ENCODE results near the genes NBPF11, H4C15 and MTMR11.

DNA sequence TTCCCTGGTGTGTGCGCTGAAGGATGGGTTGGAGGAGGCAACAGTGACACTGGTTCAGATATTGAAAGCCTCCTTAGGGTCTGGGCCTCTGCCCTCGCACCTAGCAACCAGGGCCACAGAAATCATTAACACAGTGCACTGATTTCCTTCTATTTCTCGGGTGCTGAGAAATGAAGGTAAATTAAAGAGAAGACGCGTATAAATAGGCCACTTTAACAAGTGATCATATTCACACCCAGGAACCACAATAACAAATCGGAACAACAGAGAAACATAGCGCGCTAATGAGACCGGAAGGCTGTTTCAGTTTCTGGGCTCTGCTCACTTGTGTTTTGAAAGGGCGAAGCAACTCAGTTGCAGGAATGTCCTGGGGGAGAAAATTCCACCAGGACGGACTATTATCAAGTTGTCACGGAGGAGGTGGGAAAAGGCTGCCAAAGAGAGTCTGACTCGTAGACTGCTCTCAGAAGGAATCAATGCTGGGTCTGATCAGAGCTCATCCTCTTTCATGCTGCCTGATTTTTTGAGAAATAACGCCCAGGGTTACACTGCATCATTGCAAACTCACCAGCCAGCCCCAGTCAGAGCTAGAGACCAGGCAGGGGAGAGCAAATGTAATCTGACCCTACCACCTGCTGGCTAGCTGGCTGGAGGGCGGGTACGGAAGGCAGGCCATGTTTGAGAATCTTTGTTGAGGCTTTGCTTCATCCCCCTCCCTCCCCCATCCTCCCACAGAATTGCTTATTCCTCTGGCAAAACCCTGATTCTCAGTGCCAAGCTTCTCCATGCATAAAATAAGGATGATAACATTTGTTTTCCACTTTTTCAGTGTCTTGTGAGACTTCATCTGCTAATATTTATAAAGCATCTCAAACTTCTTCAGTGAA is 36.5 kb upstream of the BCL9 start:
- PRO-cap = no peak
- RAMPAGE, long total RNA, 2 experiments = no peak in any of the 2 experiments

DNA sequence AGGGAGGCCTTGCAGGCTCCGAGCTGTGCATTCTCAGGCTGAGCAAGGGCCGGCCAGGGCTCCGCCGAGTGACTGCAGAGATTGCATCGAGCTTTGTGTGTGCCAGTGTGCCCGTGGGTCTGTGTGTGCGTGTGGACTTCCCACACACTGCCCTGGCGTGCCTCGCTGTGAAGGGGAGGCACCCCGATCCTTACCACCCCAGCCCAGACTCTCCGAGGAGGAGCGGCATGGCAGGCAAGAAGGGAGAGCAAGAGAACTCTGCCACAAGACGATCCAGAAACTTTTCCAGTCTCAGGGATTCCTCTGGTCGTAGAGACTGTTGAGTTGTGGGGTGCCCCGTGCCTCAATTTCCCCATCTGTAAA is 717 bp downstream of the BCL9 start:
- PRO-cap = unidirectional peak, minus-strand start at position 74 of the sequence
- RAMPAGE, long total RNA, 2 experiments = no peak in any of the 2 experiments

DNA sequence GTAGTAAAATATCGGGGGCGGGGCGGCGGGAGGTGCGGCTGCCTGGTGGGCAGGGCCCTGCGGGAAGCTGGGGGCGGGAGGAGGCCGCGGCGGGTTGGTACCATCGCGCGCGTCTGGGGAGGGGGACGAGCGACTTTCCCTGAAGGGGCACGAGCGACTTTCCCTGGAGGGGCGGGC is 58.3 kb downstream of the BCL9 start:
- PRO-cap = bidirectional peak, plus-strand start at position 65 of the sequence, minus-strand start outside the sequence
- RAMPAGE, long total RNA, 2 experiments = no peak in any of the 2 experiments

- PRO-cap = no peak
- RAMPAGE, long total RNA, 2 experiments = no peak in any of the 2 experiments
These were observed 29.7 kb upstream of the ACP6 start for GRCh38 chr1:147700024-147700347.

- PRO-cap = no peak
- RAMPAGE, long total RNA, 2 experiments = no peak in any of the 2 experiments
These were observed 729 bp downstream of the NBPF11 start for GRCh38 chr1:148151307-148151797.

DNA sequence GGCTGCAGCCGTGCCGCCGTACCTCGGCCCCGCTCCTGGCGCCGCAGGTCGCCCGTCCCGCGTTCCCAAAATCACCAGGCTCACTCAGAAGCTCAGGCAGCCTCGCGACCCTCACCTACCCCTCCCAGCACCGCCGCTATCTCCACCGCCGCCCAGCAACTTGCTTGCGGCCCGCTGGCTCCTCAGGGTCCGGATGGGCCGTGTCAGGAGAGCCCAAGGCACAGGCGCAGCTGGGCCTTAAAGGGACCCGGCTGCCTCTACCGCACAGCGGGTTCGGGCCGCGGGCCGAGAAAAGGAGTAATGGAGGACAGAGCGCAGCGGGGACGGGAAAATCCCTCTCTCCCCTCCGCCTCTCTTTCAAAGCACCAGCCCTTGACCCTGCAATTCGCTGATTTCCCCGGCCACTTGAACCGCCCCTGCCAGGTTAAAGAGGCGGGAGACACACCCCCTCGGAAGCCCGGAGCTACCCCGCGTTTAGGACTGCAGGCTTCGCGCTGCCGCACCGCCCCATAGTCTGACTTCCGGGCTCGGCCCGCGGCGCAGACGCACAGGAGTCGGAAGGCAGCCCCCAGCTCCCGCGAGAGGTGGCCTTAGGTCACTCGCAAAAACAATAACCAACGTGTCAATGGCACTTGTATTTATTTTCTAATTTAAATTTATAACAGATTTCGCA is at the start of gene NBPF11:
Gene NBPF11 (minus strand): TSS at position 484 of the 673 bp plus-strand sequence.
- PRO-cap = unidirectional peak, minus-strand start at position 162 of the sequence; unidirectional peak, minus-strand start at position 482 of the sequence
- RAMPAGE, long total RNA, 2 experiments = start-site peak on the minus strand in 1 of 2 experiments, centred at position 361 of the sequence, 12 reads per replicate

DNA sequence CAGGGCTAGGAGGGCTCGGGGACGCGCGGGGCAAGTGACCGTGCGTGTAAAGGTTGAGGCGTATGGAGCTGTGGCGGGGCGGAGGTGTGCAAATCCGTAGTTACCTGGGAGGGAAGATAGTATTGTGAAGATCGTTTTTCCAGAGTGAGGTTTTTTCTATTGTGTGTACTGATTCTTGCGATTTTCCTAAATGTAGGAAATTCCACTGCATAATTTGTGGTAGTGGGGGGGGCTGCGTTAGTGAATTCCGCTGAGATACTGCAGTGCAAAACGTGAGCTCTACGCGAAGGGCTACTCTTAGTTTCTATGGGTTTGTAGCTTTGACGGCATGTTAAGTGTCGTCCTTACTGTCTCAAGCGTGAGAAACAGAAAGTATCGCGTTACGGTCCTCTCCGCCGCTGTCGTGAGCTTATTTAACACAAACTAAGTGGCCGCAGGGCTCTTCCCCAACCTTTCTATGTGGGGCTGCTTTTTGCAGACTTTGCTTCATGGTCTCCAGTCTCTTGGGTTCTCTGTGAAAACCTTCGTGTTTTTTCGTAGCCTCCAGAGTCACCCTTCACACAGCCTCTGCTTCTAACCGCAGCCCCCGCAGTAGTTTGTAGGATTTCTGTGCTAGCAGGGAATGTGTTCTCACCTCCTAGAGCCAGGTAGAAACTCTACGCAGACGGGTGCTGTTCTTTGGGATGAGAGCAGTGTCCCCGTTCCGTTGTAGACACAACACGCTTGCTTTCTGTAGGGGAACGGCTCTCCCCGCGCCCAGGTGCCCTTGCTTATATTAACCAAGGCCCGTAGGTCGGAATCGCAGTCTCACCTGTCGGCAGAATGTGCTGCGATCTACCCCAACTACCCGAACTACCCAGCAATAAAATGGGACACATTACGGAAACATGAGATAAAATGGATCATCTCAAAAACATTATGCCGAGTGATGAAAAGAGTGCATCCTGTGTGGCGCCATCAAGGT is 111.6 kb upstream of the NBPF11 start:
- PRO-cap = bidirectional peak, plus-strand start at position 97 of the sequence, minus-strand start outside the sequence
- RAMPAGE, long total RNA, 2 experiments = no peak in any of the 2 experiments

DNA sequence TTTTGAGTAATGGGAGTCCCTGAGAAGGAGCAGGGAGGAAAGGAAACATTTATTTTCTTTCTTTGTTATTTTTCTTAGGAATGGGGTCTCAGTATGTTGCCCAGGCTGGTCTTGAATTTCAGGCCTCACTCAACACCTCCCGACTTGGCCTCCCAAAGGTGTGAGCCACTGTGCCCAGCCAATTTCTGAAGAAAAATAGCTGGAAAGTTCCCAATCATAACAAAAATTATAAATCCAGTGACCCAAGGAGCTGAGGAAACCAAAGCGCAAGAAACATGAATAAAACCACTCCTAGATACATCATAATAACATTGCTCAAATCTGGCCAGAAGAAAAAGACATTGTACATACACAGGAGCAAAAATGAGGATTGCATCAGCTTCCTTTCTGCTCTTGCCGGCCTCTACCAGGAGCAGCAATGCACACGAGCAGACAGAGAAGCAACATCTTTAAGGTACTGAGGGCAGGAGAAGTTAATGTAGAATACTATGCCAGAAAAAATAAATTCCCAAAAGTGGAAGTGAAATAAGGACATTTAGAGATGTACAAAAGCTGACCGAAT is 126.9 kb upstream of the NBPF11 start:
- PRO-cap = no peak
- RAMPAGE, long total RNA, 2 experiments = no peak in any of the 2 experiments

DNA sequence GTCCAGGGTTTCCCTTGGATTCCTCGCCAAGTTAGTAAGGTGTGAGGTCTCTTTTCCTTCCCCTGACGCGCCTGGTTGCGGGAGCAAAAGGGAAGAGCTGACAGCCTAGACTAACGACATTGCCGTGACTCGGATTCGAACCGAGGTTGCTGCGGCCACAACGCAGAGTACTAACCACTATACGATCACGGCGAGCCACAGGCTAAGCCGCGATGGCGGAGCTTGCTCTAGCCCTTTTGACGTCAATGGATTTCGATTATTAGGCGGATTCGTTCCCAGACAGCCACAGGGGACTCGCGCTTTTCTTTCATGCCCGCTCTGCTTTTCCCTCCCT is 150.5 kb upstream of the NBPF11 start:
- PRO-cap = no peak
- RAMPAGE, long total RNA, 2 experiments = no peak in any of the 2 experiments

- PRO-cap = bidirectional peak, plus-strand start at chr1:148952114, minus-strand start at chr1:148952076; unidirectional peak, plus-strand start at chr1:148952599
- RAMPAGE, long total RNA, 2 experiments = no peak in any of the 2 experiments
These were observed 107.8 kb downstream of the PDE4DIP start for GRCh38 chr1:148951652-148952739.

GRCh38 chr1:149102333-149102595 is 1.1 kb downstream of the NBPF9 start:
- PRO-cap = no peak
- RAMPAGE, long total RNA, 2 experiments = no peak in any of the 2 experiments

- PRO-cap = no peak
- RAMPAGE, long total RNA, 2 experiments = start-site peak on the plus strand in 2 of 2 experiments, at chr1:149175994-149176195 at its widest, 23 to 27 reads per replicate
These were observed 72.5 kb upstream of the NBPF9 start for GRCh38 chr1:149175596-149176511.

- PRO-cap = no peak
- RAMPAGE, long total RNA, 2 experiments = no peak in any of the 2 experiments
These were observed 47.8 kb downstream of the PPIAL4C start for GRCh38 chr1:149631497-149631813.

DNA sequence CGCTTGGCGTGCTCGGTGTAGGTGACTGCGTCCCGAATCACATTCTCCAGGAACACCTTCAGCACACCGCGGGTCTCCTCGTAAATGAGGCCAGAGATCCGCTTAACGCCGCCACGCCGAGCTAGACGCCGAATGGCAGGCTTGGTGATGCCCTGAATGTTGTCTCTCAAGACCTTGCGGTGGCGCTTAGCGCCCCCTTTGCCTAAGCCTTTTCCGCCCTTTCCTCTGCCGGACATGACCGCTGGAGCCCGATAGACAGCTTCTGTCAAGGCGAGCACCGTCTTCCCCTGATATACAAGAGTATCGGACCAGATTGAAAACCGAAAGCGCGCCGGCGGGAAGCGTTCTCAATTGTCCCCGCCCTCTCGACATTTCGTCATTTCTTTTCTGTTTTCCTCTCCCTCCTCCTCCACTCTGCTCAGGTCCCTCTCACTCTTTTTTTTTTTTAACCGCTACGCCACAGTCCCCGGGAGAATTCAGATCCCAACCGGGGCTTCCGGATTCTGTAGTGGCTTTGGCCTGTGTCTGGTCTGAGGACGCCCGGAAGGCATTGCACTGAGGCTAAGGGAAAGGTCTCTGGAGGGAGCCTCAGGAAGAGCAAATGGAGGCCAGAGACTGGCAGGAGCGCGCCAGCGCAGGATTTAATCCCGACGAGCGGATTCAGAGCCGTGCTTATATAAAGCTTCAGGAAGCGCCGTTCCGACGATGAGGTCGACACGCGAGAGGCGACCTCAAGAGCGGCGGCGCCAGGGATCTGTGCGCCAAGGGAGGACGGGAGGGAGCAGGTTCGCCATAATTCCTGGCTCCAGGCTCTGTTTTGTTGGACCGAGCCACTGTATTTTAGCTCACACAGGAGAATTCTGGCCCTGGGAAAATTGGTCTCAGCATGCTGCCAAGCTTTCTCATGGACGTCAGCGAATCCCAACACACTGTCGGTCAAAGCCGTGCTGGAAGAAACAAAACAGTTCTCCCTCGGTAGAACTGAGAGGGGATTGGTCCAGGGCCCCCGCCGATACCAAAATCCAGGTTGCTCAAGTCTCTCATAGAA is at the start of gene H4C15:
Gene H4C15 (minus strand): TSS at position 264 of the 1,048 bp plus-strand sequence.
- PRO-cap = unidirectional peak, minus-strand start at position 264 of the sequence
- RAMPAGE, long total RNA, 2 experiments = no peak in any of the 2 experiments

DNA sequence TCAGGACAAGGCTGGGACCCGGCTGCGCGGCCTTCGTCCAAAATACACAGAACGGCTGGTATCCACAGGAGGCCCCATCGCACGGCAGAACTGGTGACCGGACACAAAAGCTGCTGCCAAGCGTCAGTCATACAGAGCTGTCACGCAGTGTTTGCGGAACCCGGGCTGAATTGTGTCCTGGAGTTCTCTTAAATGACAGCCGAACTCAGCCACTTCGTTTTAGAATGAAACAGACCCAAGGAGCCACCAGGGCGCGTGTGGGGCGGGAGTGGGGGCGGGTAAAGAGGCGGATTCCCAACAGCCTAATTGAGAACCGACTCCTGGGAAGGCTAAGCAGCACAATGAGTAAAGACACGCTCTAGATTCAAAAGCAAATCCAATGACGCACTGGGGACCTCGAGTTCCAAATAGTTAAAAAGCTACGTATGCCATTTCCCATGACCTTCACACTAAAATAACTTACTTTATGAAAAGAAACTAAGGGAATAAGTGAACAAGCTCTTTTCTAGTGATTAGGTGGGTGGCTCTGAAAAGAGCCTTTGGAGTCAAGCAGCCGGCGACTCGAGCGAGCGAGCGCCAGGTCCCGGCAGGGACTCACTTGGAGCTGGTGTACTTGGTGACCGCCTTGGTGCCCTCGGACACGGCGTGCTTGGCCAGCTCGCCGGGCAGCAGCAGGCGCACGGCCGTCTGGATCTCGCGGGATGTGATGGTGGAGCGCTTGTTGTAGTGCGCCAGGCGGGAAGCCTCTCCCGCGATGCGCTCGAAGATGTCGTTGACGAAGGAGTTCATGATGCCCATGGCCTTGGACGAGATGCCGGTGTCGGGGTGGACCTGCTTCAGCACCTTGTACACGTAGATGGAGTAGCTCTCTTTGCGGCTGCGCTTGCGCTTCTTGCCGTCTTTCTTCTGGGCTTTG is 558 bp downstream of the H2BC21 start:
- PRO-cap = bidirectional peak, plus-strand start at position 87 of the sequence, minus-strand start at position 226 of the sequence; bidirectional peak, plus-strand start at position 309 of the sequence, minus-strand start at position 343 of the sequence; bidirectional peak, plus-strand start at position 542 of the sequence, minus-strand start at position 418 of the sequence; unidirectional peak, minus-strand start at position 756 of the sequence
- RAMPAGE, long total RNA, 2 experiments = no peak in any of the 2 experiments

DNA sequence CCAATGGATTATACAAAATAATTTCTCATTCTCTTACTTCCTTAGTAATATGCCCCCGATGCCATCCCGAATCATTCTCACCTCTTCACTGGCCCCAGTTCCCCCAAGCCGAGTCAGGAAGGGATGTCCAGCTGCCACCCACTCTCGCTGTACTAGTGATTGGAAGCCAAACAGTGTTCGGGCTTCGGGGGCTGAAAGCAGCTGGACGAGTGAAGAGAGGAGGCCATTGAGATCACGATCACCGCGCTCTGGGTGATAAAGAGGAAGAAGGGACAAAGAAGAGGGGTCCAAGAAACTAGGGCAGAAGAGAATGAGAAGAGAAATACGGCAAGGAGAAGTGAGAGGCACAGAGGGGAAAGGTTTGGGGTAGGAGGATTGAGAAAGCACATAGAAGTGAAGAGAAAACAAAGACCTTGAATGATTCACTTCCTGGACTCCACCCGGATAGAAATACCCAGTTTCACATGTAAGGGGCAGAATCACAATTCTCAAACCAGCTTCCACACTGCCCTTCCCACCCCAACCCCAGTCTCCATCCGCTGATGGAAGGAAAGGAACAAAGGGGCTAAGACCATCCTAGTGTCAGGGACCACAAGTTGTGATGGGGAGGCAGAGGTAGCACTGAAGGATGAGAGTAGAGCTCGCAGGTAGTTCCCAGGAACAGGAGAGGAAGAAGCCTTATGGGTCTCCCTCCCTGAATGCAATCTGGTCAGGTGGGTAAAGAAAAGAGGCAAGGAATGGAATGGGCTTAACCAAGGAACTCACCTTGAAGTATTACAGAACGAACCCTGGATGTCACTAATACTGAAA is 3.8 kb upstream of the SF3B4 start:
- PRO-cap = no peak
- RAMPAGE, long total RNA, 2 experiments = no peak in any of the 2 experiments

DNA sequence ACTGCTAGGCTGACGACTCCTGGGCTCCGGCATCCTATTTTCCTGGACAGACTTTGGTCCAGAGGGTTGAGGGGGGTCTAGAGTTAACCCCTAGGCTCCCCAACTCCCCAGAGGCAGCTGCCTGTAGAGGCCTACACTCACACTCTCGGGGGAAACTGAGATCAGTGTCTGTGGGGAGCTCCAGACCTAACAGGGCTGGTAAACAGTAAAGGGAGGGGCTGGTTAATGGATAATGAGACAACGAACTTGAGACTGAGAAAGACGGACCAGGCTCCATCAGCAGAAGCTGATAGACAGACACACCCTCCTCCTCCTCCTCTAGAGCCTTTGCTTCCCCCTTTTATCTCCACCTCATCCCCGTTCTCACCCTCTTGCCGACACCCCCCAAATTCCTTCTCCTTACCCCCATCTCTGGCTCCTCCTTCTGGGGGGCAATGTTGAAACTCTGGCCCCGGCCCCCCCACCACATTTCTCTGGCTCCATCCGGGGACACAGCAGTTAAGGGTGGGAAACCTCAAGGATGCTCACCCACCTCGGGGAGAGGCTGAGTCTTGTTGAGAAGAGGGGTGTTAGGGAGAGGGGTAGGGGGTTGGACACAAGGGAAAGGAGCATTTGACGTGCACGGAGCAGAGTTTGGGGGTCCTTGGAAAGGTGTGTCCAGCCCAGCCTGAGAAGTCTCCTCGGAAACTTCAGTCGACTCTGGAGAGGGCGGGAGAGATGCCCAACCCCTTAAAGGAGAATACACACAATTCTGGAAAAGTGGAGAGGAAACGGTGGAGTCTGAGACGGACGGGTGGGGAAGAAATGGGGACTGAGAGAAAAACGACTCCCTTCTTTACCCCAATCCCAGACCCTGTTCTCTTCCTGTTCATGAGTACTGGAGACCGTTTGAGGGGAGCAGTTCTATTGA is at the start of gene MTMR11:
Gene MTMR11 (minus strand): TSS at position 701 of the 910 bp plus-strand sequence.
- PRO-cap = bidirectional peak, plus-strand start at position 766 of the sequence, minus-strand start at position 701 of the sequence
- RAMPAGE, long total RNA, 2 experiments = start-site peak on the minus strand in 1 of 2 experiments, centred at position 688 of the sequence, 10 reads per replicate

GRCh38 chr1:150022360-150022765 is 11.8 kb upstream of the OTUD7B start:
- PRO-cap = no peak
- RAMPAGE, long total RNA, 2 experiments = no peak in any of the 2 experiments

- PRO-cap = no peak
- RAMPAGE, long total RNA, 2 experiments = no peak in any of the 2 experiments
These were observed 16.2 kb downstream of the PLEKHO1 start for GRCh38 chr1:150165961-150166362.

DNA sequence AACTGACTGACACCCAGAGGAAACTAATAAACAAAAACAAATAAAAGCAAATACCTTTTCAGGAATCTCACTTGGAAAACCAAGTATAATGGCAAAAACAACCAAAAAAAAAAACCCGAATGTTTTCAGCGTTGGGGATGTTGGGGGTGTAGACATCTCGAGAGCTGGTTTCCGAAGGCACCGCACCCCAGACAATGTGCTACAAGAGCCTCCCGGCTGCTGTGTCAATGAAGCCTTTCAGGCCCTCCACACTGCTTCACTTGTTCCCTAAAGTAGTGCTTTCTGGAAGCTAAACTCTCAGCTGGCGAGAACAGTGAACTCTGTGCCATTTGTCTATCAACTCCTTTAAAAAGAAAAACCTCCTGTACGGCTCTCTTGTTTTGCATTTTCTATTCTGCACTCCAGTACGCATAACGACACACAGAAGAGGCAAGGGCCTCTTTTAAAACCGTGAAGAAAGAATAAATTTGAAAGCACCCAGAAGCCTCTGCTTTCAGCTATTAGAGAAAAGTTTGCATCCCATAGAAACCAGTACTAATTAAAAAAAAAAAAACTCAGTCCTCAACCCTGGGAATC is 32.6 kb downstream of the PLEKHO1 start:
- PRO-cap = bidirectional peak, plus-strand start at position 385 of the sequence, minus-strand start at position 211 of the sequence
- RAMPAGE, long total RNA, 2 experiments = no peak in any of the 2 experiments